K562 (cell line): ENCODE measurements around the gene PRR5L.

DNA sequence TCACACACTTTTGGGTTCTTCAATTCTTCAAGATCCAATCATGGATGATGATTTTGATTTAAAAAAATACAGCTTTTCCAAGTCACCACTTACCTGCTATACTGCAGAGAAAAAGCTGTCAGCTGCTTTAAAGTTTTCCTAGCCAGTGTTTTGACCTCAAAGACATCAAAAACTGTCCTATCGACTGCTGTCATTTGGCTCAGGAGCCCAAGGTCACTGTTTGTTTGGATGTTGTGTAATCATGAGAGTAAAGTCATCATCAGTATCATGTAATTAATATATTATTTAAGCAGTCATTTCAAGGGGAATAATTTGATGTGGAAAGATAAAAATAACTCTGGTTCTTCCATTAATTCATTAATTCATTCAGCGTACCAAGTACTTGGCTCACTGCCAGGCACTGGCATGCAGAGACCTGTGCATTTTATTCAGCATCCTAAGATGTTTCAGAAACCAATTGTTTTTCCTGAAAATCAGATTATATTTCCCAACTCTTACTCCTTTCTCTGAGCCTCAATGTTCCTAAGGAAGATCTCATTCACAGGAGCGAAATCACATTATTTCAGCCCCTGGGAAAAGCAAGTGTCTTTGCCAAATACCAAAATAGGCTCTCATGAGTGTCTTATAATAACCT, 59.9 kb downstream of the SLC1A2 start:
- RAMPAGE, long total RNA: no peak
- RRBS: no CpG with 5 or more reads among the region's 3 CpGs
PRO-cap:
- standard: no peak
- CoPRO, capped RNA only, 2 experiments: no peak in any of the 2 experiments
- CoPRO, capped and uncapped RNA, 2 experiments: no peak in any of the 2 experiments
- CoPRO, uncapped RNA only, 2 experiments: no peak in any of the 2 experiments
CAGE:
- cytosol, long polyA plus RNA: no peak
- long polyA plus RNA: no peak
- nucleolus, long total RNA: no peak
- nucleus, long polyA plus RNA: no peak

- RAMPAGE, long total RNA: no peak
- RRBS: no CpG with 5 or more reads among the region's 1 CpG
PRO-cap:
- standard: no peak
- CoPRO, capped RNA only, 2 experiments: no peak in any of the 2 experiments
- CoPRO, capped and uncapped RNA, 2 experiments: no peak in any of the 2 experiments
- CoPRO, uncapped RNA only, 2 experiments: no peak in any of the 2 experiments
CAGE:
- cytosol, long polyA plus RNA: no peak
- long polyA plus RNA: no peak
- nucleolus, long total RNA: no peak
- nucleus, long polyA plus RNA: no peak
Observed at GRCh38 chr11:35363932-35364582, 55.3 kb downstream of the SLC1A2 start.

DNA sequence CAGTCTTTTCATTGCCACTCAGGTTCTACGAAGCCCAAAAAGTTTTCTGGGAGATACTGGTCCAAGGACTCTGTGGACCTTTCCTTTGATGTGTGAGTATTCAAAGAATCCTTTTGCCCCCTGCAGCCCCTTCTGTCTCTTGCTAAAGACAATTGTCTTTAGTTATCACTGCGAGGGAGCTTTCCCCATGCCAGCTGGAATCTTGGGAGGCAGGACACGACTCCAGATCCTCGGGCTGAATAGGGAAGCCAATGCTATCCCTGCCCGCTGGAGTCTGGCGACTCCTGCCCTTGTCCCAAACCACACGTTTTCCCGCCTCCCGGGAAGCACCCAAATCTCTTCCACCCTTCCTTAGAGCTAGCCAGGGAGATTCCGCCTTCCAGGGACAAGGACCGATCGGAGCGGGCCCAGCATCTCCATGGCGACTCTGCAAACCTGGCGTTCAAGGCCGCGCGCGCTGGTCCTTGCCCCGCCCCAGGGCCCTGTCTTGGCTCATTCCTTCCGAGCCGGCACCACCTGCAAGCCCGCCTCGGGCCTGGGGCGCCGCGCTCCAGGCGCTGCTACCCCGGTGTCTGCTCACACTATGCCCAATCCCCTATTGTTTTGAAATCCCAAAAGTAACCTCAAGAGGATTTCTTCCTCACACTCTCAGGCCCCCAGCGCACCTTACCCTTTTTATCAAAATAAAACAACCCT, 1.2 kb downstream of the SLC1A2 start:
- RAMPAGE, long total RNA: no peak
- RRBS: 4% methylated on average over 8 of the region's 30 CpGs
PRO-cap:
- standard: no peak
- CoPRO, capped RNA only, 2 experiments: no peak in any of the 2 experiments
- CoPRO, capped and uncapped RNA, 2 experiments: no peak in any of the 2 experiments
- CoPRO, uncapped RNA only, 2 experiments: no peak in any of the 2 experiments
CAGE:
- cytosol, long polyA plus RNA: no peak
- long polyA plus RNA: no peak
- nucleolus, long total RNA: no peak
- nucleus, long polyA plus RNA: no peak

DNA sequence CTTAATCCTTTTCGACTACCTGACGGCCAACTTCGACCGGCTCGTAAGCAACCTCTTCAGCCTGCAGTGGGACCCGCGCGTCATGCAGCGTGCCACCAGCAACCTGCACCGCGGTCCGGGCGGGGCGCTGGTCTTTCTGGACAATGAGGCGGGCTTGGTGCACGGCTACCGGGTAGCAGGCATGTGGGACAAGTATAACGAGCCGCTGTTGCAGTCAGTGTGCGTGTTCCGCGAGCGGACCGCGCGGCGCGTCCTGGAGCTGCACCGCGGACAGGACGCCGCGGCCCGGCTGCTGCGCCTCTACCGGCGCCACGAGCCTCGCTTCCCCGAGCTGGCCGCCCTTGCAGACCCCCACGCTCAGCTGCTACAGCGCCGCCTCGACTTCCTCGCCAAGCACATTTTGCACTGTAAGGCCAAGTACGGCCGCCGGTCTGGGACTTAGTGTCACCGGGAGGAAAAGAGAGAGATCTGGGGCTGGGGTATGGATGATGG, 1.3 kb downstream of the FJX1 start:
- RAMPAGE, long total RNA: no peak
- RRBS: 5% methylated on average over 15 of the region's 50 CpGs
PRO-cap:
- standard: no peak
- CoPRO, capped RNA only, 2 experiments: no peak in any of the 2 experiments
- CoPRO, capped and uncapped RNA, 2 experiments: no peak in any of the 2 experiments
- CoPRO, uncapped RNA only, 2 experiments: no peak in any of the 2 experiments
CAGE:
- cytosol, long polyA plus RNA: no peak
- long polyA plus RNA: no peak
- nucleolus, long total RNA: no peak
- nucleus, long polyA plus RNA: no peak

GRCh38 chr11:35812674-35813232, 131.1 kb upstream of the LDLRAD3 start:
- RAMPAGE, long total RNA: no peak
- RRBS: no CpG with 5 or more reads among the region's 4 CpGs
PRO-cap:
- standard: no peak
- CoPRO, capped RNA only, 2 experiments: no peak in any of the 2 experiments
- CoPRO, capped and uncapped RNA, 2 experiments: no peak in any of the 2 experiments
- CoPRO, uncapped RNA only, 2 experiments: no peak in any of the 2 experiments
CAGE:
- cytosol, long polyA plus RNA: no peak
- long polyA plus RNA: no peak
- nucleolus, long total RNA: no peak
- nucleus, long polyA plus RNA: no peak

- RAMPAGE, long total RNA: no peak
- RRBS: no CpG with 5 or more reads among the region's 3 CpGs
PRO-cap:
- standard: no peak
- CoPRO, capped RNA only, 2 experiments: no peak in any of the 2 experiments
- CoPRO, capped and uncapped RNA, 2 experiments: no peak in any of the 2 experiments
- CoPRO, uncapped RNA only, 2 experiments: no peak in any of the 2 experiments
CAGE:
- cytosol, long polyA plus RNA: no peak
- long polyA plus RNA: no peak
- nucleolus, long total RNA: no peak
- nucleus, long polyA plus RNA: no peak
Observed at GRCh38 chr11:35919197-35919525, 24.7 kb upstream of the LDLRAD3 start.

DNA sequence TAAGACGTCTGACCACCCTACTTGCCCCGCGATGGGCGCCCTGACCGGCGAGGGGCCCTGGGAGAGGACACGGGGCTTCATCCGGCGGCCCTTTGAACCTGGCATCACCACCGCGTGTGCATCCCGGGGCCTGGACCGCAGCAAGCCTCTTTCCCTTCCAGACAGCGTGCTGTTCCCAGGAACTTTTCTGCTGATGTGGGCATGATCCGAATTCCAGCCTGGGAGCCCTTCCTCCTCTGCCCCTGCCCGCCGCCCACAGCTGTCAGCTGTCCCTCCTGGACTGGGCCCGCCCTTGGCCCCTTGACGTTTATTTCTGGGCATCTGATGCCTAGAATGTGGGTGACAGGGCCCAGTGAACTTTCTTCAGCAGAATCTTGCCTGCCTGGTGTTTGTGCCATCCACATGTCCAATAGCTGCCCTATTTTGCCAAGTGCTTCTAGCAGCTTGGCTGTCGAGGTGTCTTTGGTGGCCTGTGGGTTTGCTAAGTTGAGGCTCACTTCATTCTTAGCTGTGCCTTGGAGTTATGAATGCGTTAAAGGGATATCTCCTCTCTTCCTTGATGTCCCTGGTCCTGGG, 993 bp downstream of the LDLRAD3 start:
- RAMPAGE, long total RNA: no peak
- RRBS: 75% methylated on average over 8 of the region's 21 CpGs
PRO-cap:
- standard: no peak
- CoPRO, capped RNA only, 2 experiments: no peak in any of the 2 experiments
- CoPRO, capped and uncapped RNA, 2 experiments: no peak in any of the 2 experiments
- CoPRO, uncapped RNA only, 2 experiments: no peak in any of the 2 experiments
CAGE:
- cytosol, long polyA plus RNA: no peak
- long polyA plus RNA: no peak
- nucleolus, long total RNA: no peak
- nucleus, long polyA plus RNA: no peak

DNA sequence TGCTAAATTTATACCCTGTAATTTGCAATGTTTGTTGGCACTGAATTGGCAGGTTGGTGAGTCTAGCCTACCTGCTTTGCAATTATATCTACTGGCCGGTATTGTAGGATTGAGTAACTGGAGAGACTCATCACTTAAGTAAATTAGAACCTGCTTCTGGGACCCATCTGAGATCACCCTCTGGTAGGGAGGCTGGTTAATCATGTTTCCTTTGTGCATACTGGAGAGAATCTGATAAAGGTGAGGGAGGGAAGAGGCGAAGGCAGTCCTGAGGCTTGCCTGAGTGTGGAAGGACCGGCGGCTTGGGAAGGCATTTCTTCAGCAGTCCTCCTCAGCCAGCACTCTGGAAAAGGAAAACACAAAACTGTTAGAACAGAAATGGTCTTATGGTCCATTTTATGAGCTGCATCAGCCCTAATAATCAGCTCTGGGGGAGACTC, 63.4 kb downstream of the LDLRAD3 start:
- RAMPAGE, long total RNA: no peak
- RRBS: no CpG with 5 or more reads among the region's 4 CpGs
PRO-cap:
- standard: no peak
- CoPRO, capped RNA only, 2 experiments: no peak in any of the 2 experiments
- CoPRO, capped and uncapped RNA, 2 experiments: no peak in any of the 2 experiments
- CoPRO, uncapped RNA only, 2 experiments: no peak in any of the 2 experiments
CAGE:
- cytosol, long polyA plus RNA: no peak
- long polyA plus RNA: no peak
- nucleolus, long total RNA: no peak
- nucleus, long polyA plus RNA: no peak

GRCh38 chr11:36091158-36091636, 147.3 kb downstream of the LDLRAD3 start:
- RAMPAGE, long total RNA: no peak
- RRBS: no CpG with 5 or more reads among the region's 6 CpGs
PRO-cap:
- standard: unidirectional peak, minus-strand start at chr11:36091306
- CoPRO, capped RNA only, 2 experiments: peak in 2 of 2 experiments; most common plus-strand start chr11:36091349 (in 1); most common minus-strand start chr11:36091311 (in 2)
- CoPRO, capped and uncapped RNA, 2 experiments: no peak in any of the 2 experiments
- CoPRO, uncapped RNA only, 2 experiments: no peak in any of the 2 experiments
CAGE:
- cytosol, long polyA plus RNA: no peak
- long polyA plus RNA: no peak
- nucleolus, long total RNA: no peak
- nucleus, long polyA plus RNA: no peak

GRCh38 chr11:36295877-36296382, at the start of gene PRR5L:
Gene PRR5L, plus strand, starts transcription at chr11:36296288.
- RAMPAGE, long total RNA: no peak
- RRBS: no CpG with 5 or more reads among the region's 7 CpGs
PRO-cap:
- standard: no peak
- CoPRO, capped RNA only, 2 experiments: no peak in any of the 2 experiments
- CoPRO, capped and uncapped RNA, 2 experiments: no peak in any of the 2 experiments
- CoPRO, uncapped RNA only, 2 experiments: no peak in any of the 2 experiments
CAGE:
- cytosol, long polyA plus RNA: no peak
- long polyA plus RNA: no peak
- nucleolus, long total RNA: no peak
- nucleus, long polyA plus RNA: no peak

DNA sequence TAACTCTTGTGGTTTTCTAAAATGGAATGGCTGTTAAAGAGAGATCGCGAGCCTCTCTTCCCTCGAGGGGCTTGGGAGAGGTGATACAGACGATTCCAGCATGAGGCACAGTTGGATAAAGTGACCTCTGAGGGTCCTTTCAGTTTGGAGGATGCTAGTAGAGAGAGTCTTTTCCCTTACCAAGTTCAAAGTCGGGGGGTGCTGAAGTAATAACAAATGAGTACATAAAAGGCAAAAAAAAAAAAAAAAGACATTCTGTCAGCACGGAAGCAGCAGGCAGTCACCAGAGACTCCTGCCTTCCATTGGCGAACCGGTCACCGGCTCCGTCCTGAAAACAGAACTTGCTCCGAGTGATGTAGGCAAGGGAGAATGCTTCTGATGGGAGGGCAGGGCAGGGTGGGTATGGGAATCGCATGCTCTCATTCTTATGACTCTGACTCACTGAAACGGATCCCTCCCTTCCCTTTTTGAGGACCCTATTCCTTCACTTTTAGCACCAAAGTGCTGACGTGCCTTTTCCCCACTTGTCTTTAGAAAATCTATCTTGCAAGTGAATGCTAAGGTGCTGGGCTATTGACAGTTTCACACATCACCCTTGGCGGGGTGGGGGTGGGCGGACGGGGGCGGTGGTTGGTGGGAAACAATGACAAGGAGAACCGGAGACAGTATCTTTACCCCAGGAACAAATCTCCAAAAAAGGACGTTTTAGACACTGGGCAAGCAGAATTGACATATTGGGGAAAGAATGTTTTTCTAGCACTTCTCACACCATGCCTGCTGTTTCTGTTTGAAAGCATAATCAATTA, 65.9 kb downstream of the PRR5L start:
- RAMPAGE, long total RNA: no peak
- RRBS: no CpG with 5 or more reads among the region's 20 CpGs
PRO-cap:
- standard: no peak
- CoPRO, capped RNA only, 2 experiments: no peak in any of the 2 experiments
- CoPRO, capped and uncapped RNA, 2 experiments: no peak in any of the 2 experiments
- CoPRO, uncapped RNA only, 2 experiments: no peak in any of the 2 experiments
CAGE:
- cytosol, long polyA plus RNA: no peak
- long polyA plus RNA: no peak
- nucleolus, long total RNA: no peak
- nucleus, long polyA plus RNA: no peak

GRCh38 chr11:36375150-36375844, 79.2 kb downstream of the PRR5L start:
- RAMPAGE, long total RNA: no peak
- RRBS: no CpG with 5 or more reads among the region's 8 CpGs
PRO-cap:
- standard: no peak
- CoPRO, capped RNA only, 2 experiments: no peak in any of the 2 experiments
- CoPRO, capped and uncapped RNA, 2 experiments: no peak in any of the 2 experiments
- CoPRO, uncapped RNA only, 2 experiments: no peak in any of the 2 experiments
CAGE:
- cytosol, long polyA plus RNA: no peak
- long polyA plus RNA: no peak
- nucleolus, long total RNA: no peak
- nucleus, long polyA plus RNA: no peak

- RAMPAGE, long total RNA: no peak
- RRBS: no CpG with 5 or more reads among the region's 7 CpGs
PRO-cap:
- standard: no peak
- CoPRO, capped RNA only, 2 experiments: no peak in any of the 2 experiments
- CoPRO, capped and uncapped RNA, 2 experiments: no peak in any of the 2 experiments
- CoPRO, uncapped RNA only, 2 experiments: no peak in any of the 2 experiments
CAGE:
- cytosol, long polyA plus RNA: no peak
- long polyA plus RNA: no peak
- nucleolus, long total RNA: no peak
- nucleus, long polyA plus RNA: no peak
Observed at GRCh38 chr11:36540851-36541451, 26.9 kb upstream of the RAG1 start.

DNA sequence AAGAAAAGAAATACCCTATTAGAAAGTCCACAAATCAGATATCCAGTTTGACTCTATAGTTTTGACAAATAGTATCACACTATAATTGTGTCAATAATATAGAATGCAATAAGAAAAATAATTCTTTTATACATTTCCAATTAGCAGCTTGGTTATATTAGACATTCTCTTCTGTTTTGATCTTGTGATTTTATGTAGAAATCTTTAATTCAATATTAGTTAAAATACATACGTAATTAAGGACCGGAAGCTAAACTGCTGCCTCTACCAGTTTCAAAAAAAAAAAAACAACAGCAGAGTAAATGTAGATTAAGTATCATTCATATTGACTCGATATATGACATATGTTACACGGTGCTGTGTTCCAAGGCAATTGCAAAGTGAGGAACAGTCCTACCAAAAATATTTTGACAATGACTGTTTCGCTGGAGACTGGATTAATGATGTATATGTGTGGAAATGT, 1910.4 kb upstream of the RAG2 start:
- RAMPAGE, long total RNA: no peak
- RRBS: no CpG with 5 or more reads among the region's 5 CpGs
PRO-cap:
- standard: no peak
- CoPRO, capped RNA only, 2 experiments: no peak in any of the 2 experiments
- CoPRO, capped and uncapped RNA, 2 experiments: no peak in any of the 2 experiments
- CoPRO, uncapped RNA only, 2 experiments: no peak in any of the 2 experiments
CAGE:
- cytosol, long polyA plus RNA: no peak
- long polyA plus RNA: no peak
- nucleolus, long total RNA: no peak
- nucleus, long polyA plus RNA: no peak

DNA sequence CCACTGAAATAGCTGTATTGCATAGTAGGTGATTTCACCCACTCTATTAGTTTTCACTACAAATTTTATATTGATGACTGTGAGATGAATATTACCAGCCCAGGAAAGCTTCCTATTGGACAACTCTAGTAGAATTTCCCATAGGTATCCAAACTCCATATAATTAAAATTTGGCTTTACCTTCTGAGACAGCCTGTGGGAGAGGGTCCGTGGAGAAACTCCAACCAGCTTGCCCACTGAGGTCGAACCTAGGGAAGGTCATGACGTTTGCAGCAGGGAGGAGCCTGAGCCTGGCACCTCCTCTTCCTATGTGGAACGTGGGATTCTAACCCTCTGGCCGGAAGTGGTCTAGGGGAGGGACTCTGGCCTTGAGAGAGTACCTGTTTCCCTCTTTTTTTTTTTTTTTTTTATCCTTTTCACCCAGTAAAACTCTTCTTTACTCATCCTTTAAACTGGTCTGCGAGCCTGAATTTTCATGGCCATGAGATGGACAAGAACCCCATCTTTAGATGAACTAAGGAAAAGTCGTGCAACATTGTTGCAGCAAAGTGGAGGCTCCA, 1360.1 kb downstream of the LRRC4C start:
- RAMPAGE, long total RNA: no peak
- RRBS: no CpG with 5 or more reads among the region's 7 CpGs
PRO-cap:
- standard: no peak
- CoPRO, capped RNA only, 2 experiments: no peak in any of the 2 experiments
- CoPRO, capped and uncapped RNA, 2 experiments: no peak in any of the 2 experiments
- CoPRO, uncapped RNA only, 2 experiments: no peak in any of the 2 experiments
CAGE:
- cytosol, long polyA plus RNA: no peak
- long polyA plus RNA: no peak
- nucleolus, long total RNA: no peak
- nucleus, long polyA plus RNA: no peak

GRCh38 chr11:40293593-40294558, 1165.6 kb downstream of the LRRC4C start:
- RAMPAGE, long total RNA: no peak
- RRBS: no CpG with 5 or more reads among the region's 32 CpGs
PRO-cap:
- standard: no peak
- CoPRO, capped RNA only, 2 experiments: no peak in any of the 2 experiments
- CoPRO, capped and uncapped RNA, 2 experiments: no peak in any of the 2 experiments
- CoPRO, uncapped RNA only, 2 experiments: no peak in any of the 2 experiments
CAGE:
- cytosol, long polyA plus RNA: no peak
- long polyA plus RNA: no peak
- nucleolus, long total RNA: no peak
- nucleus, long polyA plus RNA: no peak

DNA sequence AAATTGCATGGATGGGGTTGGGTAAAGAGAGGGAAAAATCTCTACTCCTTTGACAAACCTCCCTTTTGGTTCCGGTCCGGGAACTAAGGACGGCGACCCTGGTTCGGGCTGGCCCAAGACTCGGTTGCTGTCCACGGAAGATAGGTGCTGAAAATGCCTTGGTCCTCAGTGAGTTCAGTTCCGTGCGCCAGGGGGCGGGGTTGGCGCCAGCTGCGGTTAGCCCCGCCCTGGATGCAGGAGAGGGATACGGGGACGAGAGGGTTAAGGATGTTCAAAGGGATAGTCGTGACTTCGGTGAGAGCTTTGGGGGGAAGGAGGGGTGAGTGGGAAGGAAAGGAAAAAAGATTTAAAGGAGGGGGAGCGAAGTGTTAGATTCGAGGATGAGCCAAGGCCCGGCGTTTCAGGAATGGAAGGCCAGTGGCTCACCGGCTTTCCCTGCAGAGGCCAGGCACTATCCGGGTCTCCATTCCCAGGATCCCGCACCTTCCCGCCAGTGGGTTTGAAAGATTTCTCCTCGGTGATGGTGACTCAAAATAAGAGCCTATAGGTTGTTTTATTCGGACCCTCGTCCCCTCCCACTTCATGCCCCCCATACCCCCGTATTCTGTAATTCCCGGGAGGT, 103.4 kb upstream of the HSD17B12 start:
- RAMPAGE, long total RNA: no peak
- RRBS: no CpG with 5 or more reads among the region's 30 CpGs
PRO-cap:
- standard: no peak
- CoPRO, capped RNA only, 2 experiments: no peak in any of the 2 experiments
- CoPRO, capped and uncapped RNA, 2 experiments: no peak in any of the 2 experiments
- CoPRO, uncapped RNA only, 2 experiments: no peak in any of the 2 experiments
CAGE:
- cytosol, long polyA plus RNA: no peak
- long polyA plus RNA: no peak
- nucleolus, long total RNA: no peak
- nucleus, long polyA plus RNA: no peak

DNA sequence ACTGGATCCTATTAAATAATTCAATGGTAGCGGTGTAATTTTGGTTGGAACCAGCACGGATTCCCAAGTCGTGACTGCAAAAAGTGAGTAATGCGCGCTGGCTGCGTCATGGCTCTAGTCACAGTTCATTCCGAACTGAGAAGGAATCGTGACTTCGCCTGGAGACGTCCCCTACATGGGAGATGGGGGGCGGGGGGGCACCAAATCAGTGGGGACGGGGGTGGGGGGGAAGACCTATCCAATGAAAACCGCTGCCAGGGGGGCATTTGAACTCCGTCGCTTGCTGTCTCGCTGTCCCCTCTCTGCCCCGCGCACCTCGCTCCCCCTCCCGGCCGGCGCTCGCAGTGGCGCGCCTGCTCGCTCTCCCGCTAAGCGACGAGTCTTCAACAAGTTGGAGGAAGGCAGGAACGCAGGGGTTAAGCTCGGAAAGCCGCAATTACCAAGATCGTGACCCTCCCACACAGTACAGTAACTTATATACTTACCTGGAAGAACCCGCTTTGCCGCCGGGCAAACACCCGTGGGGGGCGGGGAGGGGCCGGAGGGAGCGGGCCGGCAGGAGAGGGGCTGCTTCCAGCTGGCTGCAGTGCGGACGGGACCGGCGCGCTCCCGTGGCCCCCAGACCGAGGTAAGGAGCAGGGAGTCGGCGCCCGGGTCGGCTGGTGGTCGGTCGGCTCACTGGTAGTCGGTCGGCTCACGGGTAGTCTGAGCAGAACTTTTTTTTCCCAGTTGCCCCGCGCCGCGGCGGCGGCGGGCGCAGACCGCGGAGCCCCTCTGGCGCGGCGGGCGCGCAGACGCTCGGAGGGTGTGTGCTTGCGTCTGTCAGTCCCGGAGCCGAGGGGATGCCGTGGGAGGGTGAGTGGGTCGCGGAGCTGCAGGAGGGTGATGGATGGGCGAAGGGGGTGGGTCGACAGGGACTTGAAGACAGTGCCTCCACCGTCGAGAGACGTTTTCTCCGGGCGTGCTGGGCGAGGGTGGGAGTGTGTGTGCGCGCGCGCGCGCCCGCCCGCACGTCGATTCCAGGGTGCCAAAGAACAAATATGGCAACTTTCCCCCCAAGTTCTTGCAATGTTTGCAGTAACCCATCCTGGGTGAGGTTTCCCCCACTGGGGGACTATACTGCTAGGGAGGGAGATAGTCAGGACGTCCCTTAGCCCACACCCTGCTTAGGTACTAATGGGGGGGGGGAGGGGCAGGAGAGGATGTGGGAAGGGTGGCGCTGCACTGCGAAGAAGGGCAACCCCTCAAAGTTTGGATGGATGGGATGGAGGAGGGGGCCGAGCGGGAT, 101.2 kb upstream of the HSD17B12 start:
- RAMPAGE, long total RNA: no peak
- RRBS: 5% methylated on average over 11 of the region's 103 CpGs
PRO-cap:
- standard: no peak
- CoPRO, capped RNA only, 2 experiments: no peak in any of the 2 experiments
- CoPRO, capped and uncapped RNA, 2 experiments: no peak in any of the 2 experiments
- CoPRO, uncapped RNA only, 2 experiments: no peak in any of the 2 experiments
CAGE:
- cytosol, long polyA plus RNA: no peak
- long polyA plus RNA: no peak
- nucleolus, long total RNA: no peak
- nucleus, long polyA plus RNA: no peak